GM23338 (cell line): ENCODE data around the gene IQCE.

DNA sequence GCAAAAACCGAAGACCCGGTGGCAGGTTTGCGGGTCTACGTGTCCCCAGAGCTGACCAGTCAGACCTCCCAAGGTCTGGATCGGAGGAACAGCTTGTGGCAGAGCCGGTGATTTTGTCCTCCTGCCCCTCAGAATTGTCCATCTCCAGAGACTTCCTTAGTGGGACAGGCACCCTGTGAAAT, 1.0 kb downstream of the EIF3B start:
- PRO-cap = bidirectional peak, plus-strand start at position 62 of the sequence, minus-strand start outside the sequence
- RAMPAGE, long total RNA = no peak

DNA sequence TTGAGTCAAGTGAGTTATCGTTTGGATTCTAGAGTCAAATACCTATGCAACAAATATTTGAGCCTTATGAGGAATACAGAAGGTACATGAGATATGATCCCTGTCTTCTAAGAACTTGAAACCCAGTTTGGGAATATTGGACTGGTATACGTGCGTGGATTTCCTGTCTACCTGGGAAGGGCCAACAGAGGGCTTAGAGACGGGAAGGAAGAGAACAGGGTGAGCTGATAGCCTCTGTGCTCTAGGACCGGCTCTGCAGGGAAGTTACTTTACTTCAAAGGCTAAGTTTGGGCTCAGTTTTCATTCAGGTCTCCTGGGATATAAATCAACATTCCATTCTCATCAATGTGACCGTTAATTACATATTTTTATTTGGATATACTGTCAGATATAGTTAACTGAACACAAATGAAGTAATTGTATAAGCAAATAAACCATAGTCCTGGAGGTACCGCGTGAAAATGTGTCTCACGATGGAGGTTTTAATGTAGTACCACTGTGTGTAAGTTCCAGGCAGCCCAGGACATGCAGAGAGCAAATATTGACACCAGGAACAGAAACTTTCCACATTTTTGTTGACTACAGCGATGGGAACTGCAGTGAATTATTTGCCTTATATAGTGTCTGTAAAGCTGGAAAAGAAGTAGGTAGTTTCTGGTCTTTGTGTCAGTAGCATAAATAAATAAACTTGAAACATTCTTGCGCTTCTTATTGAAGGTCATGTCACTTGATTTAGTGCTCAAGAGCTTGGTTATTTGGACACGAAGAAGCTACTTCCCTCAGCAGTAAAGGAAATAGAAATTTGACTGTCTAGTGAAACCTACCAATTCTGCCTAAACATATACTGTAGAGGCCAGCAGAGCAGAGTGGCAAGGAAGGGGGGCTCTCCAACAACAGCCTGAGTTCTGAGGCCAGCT, 8.7 kb downstream of the CHST12 start:
- PRO-cap = no peak
- RAMPAGE, long total RNA = no peak

DNA sequence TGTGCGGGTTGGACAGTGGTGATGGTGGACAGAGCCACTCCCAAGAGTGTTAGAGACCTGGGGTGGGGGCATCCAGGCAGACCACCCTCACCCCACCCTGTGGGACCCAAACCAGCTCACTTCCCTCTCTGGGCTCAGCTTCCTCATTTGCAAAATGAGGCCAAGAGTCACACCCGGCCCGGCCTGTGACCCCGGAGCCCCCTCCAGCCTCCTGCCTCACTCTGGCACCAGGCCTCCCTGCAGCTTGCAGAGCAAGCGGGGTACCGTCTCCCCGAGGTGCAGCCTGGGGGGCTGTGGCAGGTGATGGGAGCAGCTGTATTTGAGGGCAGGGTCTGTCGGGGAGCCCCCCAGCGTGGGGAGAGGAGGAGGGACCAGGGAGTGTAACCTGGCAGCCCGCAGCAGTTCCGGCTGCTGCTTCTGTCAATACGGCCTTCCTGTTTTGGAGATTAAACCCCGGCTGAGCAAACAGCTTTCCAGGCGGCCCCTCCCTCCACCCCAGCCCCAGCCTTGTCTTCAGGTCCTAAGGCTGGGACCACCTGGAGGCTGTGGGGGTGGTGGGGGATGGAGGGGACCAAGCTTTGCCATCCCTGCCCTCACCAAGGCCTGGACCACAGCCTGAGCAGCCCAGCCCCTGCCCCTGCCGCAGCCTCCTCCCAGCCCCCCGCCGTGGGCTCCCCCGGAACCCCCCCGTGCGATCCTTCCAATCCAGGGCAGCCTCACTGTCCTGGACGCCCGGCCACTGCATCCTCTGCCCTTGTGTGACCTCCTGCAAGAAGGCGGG, 8.2 kb upstream of the LFNG start:
- PRO-cap = no peak
- RAMPAGE, long total RNA = no peak

GRCh38 chr7:2521530-2521889, 1.9 kb downstream of the LFNG start:
- PRO-cap = no peak
- RAMPAGE, long total RNA = no peak

GRCh38 chr7:2529053-2530044, 9.8 kb downstream of the LFNG start:
- PRO-cap = no peak
- RAMPAGE, long total RNA = no peak

DNA sequence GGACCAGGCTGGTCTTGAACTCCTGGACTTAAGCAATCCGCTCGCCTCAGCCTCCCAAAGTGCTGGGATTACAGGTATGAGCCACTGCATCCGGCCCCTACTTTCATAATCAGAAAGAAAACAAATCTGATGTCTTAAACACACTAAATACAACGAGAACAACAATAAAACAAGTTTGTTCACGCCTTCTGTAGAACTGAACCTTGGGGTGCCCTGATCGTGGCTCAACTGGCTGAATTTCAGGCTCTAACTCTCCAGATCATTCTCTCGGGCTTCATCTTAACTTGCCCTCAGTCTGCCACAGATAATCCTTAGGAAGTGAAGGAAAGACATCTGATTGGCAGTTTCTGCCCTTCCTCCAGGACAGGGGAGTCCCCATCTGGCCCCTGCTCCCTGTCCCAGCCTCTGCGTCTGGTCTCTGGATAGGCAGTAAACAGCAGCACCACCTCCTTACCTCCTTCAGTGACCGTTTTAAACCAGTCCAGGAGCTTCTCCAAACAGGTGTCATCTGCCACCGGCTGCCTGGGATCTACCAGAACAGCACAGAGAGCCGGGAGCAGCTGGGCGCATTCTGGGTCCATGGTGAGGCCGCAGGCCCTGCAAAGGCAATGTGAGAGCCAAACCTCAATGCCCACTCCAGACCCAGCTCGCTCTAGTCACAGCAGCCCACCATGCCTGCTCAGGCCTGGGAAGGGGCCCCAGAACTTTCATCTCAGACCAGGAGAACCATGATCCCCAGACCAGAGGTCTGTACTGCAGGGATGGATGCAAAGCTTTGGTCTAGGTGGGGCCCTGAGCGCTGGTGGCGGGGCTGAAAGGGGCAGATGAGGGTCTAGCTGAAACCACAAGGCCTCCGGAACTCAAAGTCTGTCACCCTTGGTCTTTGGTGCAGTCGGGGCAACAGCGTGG, 1.2 kb downstream of the BRAT1 start:
- PRO-cap = no peak
- RAMPAGE, long total RNA = no peak

DNA sequence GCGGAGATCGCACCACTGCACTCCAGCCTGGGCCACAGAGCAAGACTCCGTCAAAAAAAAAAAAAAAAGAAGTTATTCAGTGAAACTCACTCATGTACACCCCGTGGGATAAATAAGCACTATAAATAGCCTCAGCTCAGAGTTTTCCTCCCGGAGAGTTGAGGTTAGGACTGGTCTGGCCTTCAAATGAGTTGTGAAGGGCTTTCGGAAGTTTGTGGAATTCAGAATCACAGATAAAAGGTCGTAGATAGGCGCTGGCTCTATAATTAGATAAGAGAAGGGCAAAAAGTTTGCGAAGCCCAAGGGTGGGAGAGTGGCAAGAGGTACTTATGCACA, 617 bp upstream of the IQCE start:
- PRO-cap = no peak
- RAMPAGE, long total RNA = no peak

DNA sequence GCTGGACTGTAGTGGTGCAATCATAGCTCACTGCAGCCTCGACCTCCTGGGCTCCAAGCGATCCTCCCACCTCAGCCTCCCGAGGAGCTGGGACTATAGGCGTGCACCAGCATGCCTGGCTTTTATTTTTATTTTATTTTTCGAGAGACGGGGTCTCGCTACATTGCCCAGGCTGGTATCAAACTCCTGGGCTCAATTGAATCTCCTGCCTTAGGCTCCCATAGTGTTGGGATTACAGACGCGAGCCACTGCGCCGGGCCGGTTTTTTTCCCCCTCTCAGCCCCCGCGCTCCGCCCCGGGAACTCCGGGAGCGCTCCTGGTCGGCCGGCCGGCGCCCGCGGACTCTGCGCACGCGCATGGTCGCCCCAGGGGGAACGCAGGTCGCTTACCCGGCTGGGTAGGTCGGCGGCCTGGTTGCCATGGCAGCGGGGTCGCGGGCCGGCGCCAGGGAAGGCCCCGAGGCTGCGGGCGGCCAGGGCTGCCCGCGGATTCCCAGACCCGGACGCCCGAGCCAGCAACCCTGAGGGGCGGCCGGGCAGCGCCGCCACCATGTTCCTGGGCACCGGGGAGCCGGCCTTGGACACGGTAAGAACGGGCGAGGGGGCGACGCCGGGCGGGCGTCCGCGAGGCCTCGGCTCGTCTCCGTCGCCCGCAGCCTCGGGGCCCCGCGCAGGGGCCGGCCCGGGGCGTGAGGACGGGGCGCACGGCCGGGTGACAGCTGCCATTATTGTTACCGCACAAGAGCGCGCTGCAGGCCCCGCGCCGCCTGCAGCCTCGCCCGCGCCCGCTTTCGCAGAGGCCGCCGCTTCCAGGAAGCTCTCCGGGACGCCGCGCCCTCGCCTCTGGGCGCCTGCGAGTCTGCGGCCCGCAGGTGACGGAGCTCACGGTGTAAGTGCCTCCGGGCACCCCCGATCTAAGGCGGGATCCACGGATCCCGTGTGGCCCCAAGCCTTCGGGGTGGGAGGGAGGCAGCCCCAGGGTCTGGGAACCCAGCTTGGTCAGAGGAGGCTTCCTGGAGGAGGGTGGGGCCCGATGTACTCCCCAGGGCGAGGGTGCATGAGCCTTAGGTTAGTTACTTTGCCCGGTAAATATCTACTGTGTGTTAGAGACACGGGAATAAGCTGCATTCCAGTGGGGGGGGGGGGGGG, at the start of gene IQCE:
Gene IQCE, plus strand, starts transcription at position 347 of the 1,148 bp plus-strand sequence.
- PRO-cap = bidirectional peak, plus-strand start at position 425 of the sequence, minus-strand start at position 348 of the sequence
- RAMPAGE, long total RNA = no peak

DNA sequence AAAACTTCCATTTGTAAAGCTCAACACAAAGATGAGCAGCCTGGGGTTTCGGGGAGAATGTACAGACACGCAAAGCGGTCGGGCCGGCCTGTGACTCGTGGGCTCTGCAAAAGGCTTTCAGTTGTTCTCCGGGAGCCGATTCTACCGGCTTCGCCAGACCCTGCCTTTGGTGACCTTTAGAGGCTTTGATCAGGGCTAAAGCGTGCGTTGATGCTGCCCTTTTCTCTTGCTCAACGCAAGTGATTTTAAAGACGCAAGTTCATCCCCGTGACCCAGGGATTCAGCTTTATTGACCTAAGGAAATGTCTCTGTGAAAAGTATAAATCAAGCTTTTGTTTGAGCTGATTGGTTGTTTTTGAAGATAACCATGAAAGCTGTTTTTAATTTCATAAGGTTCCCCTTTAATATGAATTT, 23.3 kb upstream of the TTYH3 start:
- PRO-cap = no peak
- RAMPAGE, long total RNA = no peak

GRCh38 chr7:2610856-2611320, 20.9 kb upstream of the TTYH3 start:
- PRO-cap = no peak
- RAMPAGE, long total RNA = no peak

- PRO-cap = no peak
- RAMPAGE, long total RNA = no peak
These were observed 17.4 kb downstream of the TTYH3 start for GRCh38 chr7:2649035-2649775.

DNA sequence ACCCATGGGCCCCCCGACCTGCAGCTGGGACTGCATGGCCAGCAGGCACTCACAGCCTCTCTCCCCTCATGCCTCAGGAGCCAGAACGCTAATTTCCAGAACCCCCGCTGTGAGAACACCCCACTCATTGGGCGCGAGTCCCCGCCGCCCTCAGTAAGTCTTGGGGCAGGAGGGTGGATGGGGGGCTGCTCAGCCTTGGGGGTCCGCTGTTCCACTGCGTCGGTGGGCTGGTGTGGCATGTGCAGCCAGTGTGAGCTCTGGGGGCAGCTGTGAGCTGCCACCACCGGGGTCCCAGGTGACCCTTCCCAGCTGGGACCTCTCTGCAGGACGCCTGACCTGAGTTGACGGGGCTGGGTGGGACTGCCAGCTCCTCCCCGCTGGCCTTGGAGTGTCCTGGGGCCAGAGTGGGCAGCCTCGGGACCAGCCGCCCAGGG, 27.1 kb downstream of the TTYH3 start:
- PRO-cap = no peak
- RAMPAGE, long total RNA = no peak

DNA sequence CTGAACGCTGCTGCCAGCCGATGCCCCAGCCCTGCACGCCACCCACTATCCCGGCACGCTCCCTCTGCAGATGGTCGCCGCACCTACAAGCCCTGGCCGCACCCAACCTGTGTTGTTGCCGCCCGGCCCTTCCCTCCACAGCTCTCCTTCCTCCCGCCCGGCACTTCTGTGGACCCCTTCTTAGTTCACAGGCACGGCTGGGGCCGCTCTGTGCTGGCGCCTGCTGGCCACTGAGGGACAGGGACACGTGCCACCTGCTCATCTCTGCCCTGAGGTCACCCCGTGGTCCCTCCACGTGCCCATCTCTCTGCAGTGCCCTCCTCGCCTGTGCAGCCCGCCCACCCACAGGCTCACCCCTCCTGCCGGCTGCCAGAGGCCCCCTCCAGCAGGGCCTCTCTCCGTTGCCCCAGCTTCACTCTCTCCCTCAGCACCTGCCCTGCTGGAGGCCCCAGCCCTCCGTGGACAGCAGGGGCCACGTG, 26.0 kb upstream of the AMZ1 start:
- PRO-cap = no peak
- RAMPAGE, long total RNA = no peak

GRCh38 chr7:2662973-2664157, 24.6 kb upstream of the AMZ1 start:
- PRO-cap = no peak
- RAMPAGE, long total RNA = no peak

- PRO-cap = no peak
- RAMPAGE, long total RNA = no peak
These were observed 11.5 kb upstream of the AMZ1 start for GRCh38 chr7:2676489-2676944.

GRCh38 chr7:2710821-2711609, 23.0 kb downstream of the AMZ1 start:
- PRO-cap = no peak
- RAMPAGE, long total RNA = no peak

DNA sequence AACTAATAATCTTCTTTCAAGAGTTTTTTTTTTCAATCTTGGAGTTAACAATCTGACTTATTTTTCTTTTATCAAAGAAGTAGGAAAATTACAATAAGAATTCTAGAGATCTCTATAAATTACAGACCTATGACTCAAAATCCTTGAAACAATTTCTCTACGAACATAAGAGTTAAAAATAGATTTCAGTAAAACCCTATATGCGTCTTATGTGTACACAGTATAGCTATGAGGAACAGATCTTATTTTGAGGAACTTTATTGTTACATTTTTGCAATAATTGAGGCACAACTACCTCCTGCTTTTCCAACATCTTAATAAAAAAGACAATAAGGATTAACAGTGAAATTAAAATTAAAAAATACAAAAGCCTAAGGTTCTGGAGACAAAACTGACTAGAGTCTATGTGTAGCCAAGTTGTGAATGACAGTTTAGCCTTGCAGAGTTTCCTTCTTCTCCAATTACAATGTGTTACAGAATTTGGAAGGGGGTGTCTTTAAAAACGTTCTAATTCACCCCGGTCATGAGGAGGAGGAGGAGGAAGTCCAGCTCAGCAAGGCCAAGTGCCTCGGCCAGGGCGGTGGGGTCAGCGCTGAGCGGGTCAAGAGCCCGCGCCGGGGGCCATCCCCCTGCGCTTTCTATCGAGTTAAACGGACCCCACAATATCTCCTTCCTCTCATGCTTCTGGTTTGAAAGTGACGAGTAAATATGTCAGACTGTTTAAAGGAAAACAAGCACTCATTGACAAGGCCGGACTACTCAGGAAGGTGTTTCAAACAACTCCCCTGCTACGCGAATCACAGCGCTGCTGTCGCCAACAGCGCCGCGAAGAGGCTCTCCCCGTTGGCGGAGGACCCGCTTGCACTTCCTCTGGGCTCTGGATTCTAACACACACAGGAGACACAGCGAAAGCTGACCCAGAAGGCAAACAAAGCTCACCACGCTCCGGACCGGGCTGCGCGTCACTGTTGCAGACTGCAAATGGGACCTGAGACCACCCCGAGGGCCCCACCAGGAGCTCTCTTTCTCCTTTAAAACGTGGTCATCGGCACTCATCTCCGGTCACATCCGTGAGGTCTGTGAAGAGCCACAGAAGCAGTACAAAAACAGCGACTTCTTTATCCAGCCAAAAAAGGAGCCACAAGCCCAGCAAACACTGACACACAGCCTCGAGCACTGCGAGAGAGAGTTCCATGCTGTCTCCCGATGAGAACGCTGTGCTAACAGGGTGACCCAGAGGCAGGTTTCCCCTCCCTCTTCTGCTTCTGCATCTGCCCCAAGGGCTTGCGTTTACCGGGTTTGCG, 40.8 kb downstream of the AMZ1 start:
- PRO-cap = no peak
- RAMPAGE, long total RNA = no peak

DNA sequence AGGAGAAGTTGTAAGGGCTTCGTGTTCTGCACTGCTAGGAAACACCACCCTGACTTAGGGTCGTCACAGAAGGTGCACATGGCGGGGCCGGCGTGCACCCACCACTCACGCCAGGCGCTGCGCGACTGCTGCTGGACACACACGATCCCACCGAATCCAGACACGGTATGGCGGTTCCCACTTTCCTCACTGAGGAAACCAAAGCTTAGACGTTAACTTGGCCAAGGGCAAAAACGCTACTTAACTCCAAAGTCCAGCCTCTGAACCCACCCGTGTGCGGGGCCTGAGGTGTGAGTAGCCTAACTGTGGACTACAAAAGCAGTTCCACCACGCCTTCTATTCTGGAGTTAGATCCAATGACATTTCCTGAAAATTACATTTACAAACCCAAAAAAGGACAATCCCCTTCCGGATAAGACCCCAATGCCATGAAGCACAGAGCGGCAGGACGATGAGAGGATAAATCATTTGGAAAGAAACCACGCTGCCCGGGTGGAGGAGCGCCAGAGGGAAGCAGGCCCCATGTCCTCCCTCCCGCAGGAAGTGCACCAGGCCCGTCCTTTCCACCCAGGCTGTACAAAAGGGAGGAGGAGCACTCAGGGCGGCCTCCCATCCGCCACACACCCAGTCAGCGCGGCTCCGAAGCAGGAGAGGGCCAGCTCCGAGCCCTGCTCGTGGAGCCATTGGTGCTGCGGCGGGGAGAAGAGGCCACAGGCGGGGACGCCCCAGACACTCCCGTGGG, 74.4 kb downstream of the AMZ1 start:
- PRO-cap = no peak
- RAMPAGE, long total RNA = no peak

DNA sequence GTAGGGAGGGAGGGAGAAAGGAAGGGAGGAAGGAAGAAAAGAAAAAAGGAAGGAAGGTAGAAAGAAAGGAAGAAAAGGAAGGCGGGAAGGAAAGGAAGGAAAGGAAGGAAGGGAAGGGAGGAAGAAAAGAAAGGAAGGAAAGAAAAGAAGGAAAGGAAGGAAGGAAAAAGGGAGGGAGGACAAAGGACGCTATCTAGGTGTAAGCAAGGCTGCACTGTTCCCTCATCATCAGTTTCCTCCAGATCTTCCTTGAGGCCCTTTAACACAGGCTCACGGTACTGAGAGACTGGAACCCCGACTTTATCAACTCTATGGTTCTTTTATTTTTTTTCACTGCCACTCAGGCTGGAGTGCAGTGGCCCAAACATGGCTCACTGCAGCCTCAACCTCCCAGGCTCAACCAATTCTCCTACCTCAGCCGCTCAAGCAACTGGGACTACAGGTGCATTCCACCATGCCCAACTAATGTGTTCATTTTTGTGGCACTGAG, 2.1 kb downstream of the GNA12 start:
- PRO-cap = no peak
- RAMPAGE, long total RNA = no peak

GRCh38 chr7:2873658-2874301, 29.7 kb upstream of the GNA12 start:
- PRO-cap = bidirectional peak, plus-strand start at chr7:2874117, minus-strand start at chr7:2873829
- RAMPAGE, long total RNA = no peak